Lung (tissue), 4 donors: Measurements from ENCODE around the genes NPFFR2, AFP and MTHFD2L.

GRCh38 chr4:71074562-71075366 is 81.3 kb downstream of the DCK start:
- PRO-cap: no peak
- RAMPAGE, long total RNA: no peak
- RRBS: no CpG with 5 or more reads among the region's 9 CpGs

DNA sequence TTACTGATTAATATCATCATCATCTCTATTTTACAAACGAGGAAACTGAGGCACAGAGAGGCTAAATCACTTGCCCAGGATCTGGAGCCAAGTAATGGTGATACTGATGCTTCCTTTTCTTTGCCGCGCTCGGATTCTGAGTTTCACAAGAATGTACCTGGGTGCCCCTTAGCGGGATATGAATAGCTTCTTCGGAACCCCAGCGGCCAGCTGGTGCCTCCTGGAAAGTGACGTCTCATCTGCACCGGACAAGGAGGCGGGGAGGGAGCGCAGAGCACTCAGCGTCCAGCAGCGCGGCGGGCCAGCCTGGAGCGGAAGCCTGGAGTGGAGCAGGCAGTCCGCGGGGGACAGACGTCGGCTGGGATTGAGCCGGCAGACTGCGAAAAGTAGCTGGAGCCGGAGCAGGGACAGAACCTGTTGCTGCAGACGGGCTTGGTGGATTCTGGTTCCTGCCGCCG is at the start of gene NPFFR2:
NPFFR2 (plus strand) TSS at position 277 of the 458 bp plus-strand sequence.
- PRO-cap: no peak
- RAMPAGE, long total RNA: no peak
- RRBS: 6% methylated on average over 12 of the region's 26 CpGs

- PRO-cap: no peak
- RAMPAGE, long total RNA: no peak
- RRBS: no CpG with 5 or more reads among the region's 11 CpGs
Measured at GRCh38 chr4:72666821-72667447, 97.9 kb upstream of the ADAMTS3 start.

GRCh38 chr4:73070023-73070450 is 521 bp upstream of the COX18 start:
- PRO-cap: no peak
- RAMPAGE, long total RNA: no peak
- RRBS: no CpG with 5 or more reads among the region's 11 CpGs

DNA sequence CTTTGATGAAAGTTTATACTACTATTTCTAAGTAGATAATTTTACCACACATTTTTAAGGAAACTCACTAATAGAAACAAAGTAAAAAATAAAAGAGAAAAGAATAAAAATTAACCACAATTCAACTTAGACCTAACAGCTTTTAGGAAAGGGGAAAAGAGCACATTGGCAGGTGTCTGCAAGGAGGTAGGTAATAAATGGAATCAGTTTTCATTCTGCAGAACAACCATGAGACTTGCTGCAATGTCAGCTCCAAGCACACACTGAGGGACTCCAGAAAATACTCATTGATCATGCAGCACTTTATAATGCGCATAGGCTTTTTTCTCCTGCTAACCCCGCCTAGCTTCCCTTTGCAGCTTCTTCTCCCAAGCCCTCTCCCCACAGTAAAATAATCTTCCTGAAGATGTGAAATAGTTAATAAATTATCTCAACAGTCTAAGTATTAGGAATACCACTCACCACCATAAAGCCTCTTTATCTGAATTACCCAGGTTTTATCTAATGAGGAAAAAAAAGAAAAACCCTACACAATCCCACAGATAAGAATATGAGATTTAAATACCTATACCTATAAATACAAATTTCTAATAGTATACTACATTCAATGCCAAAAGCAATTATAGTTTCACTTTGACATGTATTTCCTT is 36.8 kb downstream of the ANKRD17 start:
- PRO-cap: no peak
- RAMPAGE, long total RNA: no peak
- RRBS: no CpG with 5 or more reads among the region's 2 CpGs

DNA sequence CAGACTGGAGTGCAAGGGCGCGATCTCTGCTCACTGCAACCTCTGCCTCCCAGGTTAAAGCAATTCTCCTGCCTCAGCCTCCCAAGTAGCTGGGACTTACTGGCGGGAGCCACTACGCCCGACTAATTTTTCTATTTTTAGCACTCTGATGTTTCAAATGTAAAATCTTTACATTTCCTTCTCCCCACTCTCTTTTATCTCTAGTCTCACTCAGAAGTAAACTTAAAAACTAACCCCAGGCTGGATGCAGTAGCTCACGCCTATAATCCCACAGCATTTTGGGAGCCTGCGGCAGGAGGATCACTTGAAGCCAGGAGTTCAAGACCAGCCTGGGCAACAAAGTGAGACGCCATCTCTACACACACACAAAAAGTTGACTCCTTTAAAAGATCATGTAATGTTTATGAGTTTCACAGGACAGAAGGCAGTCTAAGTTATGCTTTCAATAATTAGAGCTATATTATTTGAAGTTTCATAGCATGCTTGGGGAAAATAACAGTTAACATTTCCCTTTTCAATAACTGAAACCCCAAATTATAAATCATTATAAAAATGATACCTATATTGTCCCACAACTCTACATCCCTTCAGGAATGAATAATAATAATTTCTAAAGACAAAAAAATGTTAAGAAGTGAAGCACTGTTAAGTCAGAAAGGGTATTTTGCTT is 7.7 kb downstream of the ANKRD17 start:
- PRO-cap: no peak
- RAMPAGE, long total RNA: no peak
- RRBS: no CpG with 5 or more reads among the region's 8 CpGs

GRCh38 chr4:73341435-73342005 is 62.6 kb upstream of the ALB start:
- PRO-cap: no peak
- RAMPAGE, long total RNA: no peak
- RRBS: no CpG with 5 or more reads among the region's 4 CpGs

DNA sequence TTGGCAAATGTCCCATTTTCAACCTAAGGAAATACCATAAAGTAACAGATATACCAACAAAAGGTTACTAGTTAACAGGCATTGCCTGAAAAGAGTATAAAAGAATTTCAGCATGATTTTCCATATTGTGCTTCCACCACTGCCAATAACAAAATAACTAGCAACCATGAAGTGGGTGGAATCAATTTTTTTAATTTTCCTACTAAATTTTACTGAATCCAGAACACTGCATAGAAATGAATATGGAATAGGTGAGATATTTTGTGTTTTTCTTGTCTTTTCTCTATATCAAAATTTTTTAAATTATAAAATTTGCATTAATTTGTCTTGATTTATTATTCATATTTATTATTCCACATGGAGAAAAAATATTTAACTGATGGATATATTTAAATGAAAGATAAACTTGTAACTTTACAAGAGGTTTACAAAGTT is at the start of gene AFP:
AFP (plus strand) TSS at position 125 of the 435 bp plus-strand sequence.
- PRO-cap: no peak
- RAMPAGE, long total RNA: no peak

DNA sequence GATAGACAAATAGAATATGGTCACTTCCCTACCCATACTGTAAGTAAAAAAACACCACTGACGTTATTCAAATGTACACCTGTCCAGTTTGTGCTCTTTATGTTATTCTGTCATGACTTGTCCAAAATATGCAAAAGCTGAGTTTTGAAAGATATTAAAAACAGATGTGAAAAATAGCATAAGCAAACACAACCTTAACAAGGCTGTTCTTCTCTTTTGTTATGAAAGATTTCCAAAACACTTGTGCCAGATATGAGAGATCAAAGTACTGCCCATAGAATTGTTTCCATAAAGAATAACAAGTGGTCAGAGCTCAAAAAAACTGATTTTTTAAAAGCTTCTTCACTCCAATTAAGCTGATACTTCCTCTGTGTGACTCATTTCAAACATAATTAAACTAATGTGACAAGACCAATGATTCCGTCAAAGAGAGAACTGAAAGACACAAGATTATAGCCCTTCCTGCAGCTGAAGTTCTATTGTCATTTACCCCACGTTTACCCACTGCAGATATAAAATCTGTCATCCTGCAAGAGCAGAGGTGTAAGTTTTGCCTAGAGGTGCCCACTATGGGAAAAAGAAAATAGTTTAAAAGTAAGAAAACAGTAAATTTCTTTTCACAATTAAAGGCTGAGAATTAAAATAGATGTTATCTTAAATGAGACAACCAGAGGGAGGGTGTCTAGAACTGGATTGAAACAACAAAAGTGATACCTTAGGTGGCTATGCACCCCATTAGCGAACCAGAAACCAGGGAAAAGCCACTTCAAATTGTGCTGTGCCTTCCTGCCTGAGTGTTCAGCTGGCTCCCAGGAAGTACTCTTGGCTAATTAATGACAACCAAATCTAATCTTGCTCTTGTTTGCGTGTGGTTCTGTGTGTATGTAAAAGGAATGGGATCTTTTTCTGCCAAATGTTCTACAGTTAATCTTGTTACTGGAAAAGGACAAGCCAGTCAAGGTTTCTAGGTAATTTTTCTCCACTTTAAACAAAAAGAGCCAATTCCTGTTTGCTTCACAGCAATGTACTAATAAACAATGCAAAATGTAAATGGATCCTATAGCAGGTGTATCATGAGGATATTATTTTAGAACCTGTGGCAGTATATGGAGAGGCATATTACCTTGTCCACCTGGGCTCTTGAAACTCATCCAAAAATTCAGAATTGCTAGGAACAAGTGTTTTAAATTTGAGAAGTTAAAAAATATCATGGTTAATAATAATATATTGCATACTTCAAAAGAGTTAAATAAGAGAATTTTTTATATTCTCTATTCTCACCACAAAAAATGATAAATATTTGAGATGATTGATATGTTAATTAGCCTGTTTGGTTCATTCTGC is 29.9 kb downstream of the RASSF6 start:
- PRO-cap: no peak
- RAMPAGE, long total RNA: no peak
- RRBS: no CpG with 5 or more reads among the region's 5 CpGs

- PRO-cap: no peak
- RAMPAGE, long total RNA: no peak
- RRBS: no CpG with 5 or more reads among the region's 3 CpGs
Measured at GRCh38 chr4:73603387-73603811, 16.8 kb downstream of the RASSF6 start.

DNA sequence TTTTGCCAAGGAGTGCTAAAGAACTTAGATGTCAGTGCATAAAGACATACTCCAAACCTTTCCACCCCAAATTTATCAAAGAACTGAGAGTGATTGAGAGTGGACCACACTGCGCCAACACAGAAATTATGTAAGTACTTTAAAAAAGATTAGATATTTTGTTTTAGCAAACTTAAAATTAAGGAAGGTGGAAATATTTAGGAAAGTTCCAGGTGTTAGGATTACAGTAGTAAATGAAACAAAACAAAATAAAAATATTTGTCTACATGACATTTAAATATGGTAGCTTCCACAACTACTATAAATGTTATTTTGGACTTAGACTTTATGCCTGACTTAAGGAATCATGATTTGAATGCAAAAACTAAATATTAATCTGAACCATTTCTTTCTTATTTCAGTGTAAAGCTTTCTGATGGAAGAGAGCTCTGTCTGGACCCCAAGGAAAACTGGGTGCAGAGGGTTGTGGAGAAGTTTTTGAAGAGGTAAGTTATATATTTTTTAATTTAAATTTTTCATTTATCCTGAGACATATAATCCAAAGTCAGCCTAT is 1.3 kb downstream of the CXCL8 start:
- PRO-cap: no peak
- RAMPAGE, long total RNA: no peak
- RRBS: no CpG with 5 or more reads among the region's 1 CpG

- PRO-cap: no peak
- RAMPAGE, long total RNA: no peak
Measured at GRCh38 chr4:73884603-73884912, 15.4 kb downstream of the CXCL1 start.

DNA sequence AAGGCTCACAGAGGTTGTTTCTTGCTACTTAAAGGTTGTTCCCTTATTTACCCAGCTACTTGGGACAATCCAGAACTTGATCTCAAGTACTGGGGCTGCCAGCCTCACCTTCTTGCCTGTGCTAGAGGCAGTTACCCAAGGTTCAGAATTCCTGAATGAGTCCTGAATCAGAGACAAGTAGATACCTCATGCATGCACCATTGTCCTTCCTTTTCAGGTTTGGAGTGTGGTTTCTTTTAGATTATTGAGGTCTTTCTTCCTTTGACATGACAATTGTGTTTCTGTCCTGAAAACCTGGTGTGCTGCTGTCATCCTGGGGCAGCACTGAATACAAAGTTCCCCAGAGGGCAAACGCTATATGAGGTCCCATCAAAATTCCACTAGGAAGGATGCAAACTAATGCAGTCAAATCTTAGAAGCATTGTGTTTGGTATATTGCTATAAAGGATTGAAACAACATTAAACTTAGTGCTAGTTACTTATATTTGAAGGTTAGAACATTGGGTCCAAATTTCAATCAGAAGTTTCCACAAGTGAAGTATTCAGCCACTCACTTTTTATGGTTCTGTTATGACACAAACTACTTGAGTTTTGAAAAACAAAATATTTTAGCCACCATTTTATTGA is 3.4 kb downstream of the CXCL2 start:
- PRO-cap: no peak
- RAMPAGE, long total RNA: no peak
- RRBS: no CpG with 5 or more reads among the region's 1 CpG

GRCh38 chr4:74096075-74096312 is 3.0 kb downstream of the CXCL2 start:
- PRO-cap: no peak
- RAMPAGE, long total RNA: no peak
- RRBS: no CpG with 5 or more reads among the region's 1 CpG

- PRO-cap: bidirectional peak, plus-strand start at chr4:74158118, minus-strand start at chr4:74158018
- RAMPAGE, long total RNA: no peak
- RRBS: 1% methylated on average over 31 of the region's 86 CpGs
Measured at GRCh38 chr4:74157529-74158763, at the start of gene MTHFD2L. Gene MTHFD2L, plus strand, starts transcription at chr4:74158118.

- PRO-cap: no peak
- RAMPAGE, long total RNA: no peak
- RRBS: no CpG with 5 or more reads among the region's 9 CpGs
Measured at GRCh38 chr4:74654071-74654807, 140.1 kb downstream of the BTC start.

GRCh38 chr4:75051648-75052129 is 118.8 kb downstream of the PARM1 start:
- PRO-cap: no peak
- RAMPAGE, long total RNA: no peak
- RRBS: no CpG with 5 or more reads among the region's 2 CpGs

- PRO-cap: no peak
- RAMPAGE, long total RNA: no peak
- RRBS: no CpG with 5 or more reads among the region's 3 CpGs
Measured at GRCh38 chr4:75686255-75686690, 13.1 kb upstream of the G3BP2 start.

DNA sequence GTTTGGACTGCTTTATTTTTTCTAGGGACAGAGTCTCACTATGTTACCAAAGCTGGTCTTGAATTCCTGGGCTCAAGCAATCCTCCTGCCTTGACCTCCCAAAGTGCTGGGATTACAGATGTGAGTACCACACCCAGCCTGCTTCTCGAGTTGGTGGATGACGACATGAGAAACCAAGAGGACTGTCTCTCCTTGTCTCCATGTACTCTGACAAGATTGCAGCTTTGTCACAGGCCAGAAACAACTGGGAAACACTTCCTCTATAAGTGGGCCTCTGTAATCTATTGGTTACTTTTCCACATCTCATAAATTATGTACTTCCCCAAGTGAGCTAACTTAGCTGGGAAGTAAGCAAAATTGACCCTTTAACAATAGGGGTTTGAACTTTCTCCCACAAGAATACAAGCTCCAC is 14.2 kb upstream of the USO1 start:
- PRO-cap: no peak
- RAMPAGE, long total RNA: no peak
- RRBS: no CpG with 5 or more reads among the region's 2 CpGs

GRCh38 chr4:75723366-75723905 is 941 bp upstream of the USO1 start:
- PRO-cap: no peak
- RAMPAGE, long total RNA: no peak
- RRBS: no CpG with 5 or more reads among the region's 3 CpGs